Metanephros (tissue), 2 donors: ENCODE results near the gene FOXL3.

DNA sequence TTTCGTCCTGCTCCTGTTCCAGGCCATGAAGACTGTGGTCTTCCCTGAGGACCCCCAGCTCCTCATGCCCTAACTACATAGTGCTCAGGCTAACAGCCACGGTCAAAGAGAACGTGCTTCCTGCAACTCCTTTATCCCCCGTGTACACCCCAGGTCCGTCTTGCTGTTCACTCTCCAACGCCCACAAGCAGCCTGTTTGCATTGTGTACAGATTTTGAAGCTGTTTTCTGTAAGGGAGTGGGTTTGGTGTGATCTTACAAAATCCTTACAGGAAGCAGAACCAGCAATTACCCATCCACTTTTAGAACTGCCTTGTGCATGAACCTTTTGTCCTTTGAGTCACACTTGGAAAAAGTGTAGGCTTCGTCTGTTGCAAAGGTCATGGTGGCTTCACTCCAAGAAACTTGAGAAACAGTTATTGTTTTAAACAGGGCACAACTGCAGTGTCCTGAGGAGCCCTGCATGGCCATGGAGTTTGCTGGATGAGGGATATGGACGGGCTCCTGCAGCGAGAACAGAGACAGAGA is 76.9 kb upstream of the FAM20C start:
- RAMPAGE, long total RNA = no peak

- RAMPAGE, long total RNA = no peak
Measured at GRCh38 chr7:197968-199085, 6.0 kb downstream of the FAM20C start.

DNA sequence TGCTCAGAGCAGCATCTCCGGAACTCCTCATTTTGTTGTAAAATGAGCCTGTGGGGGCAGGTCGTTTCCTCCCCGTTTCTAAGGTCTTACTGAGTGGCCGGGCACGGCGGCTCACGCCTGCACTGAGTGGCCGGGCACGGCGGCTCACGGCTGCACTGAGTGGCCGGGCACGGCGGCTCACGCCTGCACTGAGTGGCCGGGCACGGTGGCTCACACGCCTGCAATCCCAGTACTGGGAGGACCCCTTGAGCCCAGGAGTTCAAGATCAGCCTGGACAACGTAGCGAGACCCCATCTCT is 39.0 kb upstream of the FOXL3 start:
- RAMPAGE, long total RNA = no peak

GRCh38 chr7:289786-290187 is at the start of gene FOXL3:
FOXL3 (plus strand) TSS chr7:290170.
- RAMPAGE, long total RNA = no peak

GRCh38 chr7:340622-341093 is 50.7 kb downstream of the FOXL3 start:
- RAMPAGE, long total RNA = no peak

- RAMPAGE, long total RNA = no peak
Measured at GRCh38 chr7:347718-347945, 57.7 kb downstream of the FOXL3 start.

- RAMPAGE, long total RNA = no peak
Measured at GRCh38 chr7:454673-455084, 65.0 kb downstream of the PDGFA start.

GRCh38 chr7:455408-455960 is 64.2 kb downstream of the PDGFA start:
- RAMPAGE, long total RNA = no peak

DNA sequence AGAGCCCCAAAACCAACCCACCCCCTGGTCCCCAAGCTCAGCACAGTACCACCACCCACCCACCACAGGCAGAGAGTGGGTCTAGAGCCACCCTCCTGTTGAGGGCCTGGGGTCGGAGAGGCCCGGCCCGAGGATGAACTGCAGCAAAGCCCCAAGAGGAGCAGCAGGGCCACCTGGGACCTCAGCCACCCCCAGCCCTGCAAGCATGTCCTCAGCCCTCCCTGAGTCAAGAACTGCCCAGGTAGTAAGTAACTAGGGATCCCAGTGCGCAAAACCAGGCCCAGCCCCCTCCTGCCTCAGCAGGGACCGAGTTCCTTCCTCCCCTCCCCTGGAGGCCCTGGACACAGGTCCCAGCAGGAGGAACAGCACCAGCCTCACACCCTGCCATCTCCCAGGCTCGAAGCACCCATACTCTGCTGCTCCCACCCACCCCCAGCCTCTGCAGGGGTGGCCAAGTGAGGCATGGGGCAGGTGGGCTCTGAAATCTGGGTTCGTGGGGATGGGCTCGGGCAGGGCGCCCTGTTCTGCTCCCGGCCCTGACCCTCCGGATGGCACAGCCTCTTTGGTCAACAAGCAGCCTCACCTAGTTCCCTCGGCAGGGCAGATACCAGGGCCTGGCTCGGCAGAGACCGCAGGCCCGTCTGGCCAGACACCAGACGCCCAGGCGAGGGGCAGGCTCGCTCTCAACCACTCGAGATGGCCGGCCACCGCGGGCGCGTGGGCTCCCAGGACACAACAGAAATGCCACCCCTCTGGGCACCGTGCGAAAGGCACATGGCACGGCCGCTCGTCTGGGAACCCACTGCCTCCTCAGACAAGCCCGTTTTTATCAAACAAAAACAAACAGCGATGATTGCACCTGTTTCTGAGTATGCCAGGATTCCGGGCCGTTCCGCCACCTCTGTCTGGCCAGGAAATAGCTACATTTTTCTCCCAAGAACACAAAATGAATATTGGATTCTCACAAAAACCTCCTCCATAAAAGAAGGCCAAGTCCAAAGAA is 15.2 kb downstream of the PDGFA start:
- RAMPAGE, long total RNA = no peak

- RAMPAGE, long total RNA = no peak
Measured at GRCh38 chr7:513706-514367, 5.8 kb downstream of the PDGFA start.

- RAMPAGE, long total RNA = no peak
Measured at GRCh38 chr7:514441-514792, 5.2 kb downstream of the PDGFA start.

DNA sequence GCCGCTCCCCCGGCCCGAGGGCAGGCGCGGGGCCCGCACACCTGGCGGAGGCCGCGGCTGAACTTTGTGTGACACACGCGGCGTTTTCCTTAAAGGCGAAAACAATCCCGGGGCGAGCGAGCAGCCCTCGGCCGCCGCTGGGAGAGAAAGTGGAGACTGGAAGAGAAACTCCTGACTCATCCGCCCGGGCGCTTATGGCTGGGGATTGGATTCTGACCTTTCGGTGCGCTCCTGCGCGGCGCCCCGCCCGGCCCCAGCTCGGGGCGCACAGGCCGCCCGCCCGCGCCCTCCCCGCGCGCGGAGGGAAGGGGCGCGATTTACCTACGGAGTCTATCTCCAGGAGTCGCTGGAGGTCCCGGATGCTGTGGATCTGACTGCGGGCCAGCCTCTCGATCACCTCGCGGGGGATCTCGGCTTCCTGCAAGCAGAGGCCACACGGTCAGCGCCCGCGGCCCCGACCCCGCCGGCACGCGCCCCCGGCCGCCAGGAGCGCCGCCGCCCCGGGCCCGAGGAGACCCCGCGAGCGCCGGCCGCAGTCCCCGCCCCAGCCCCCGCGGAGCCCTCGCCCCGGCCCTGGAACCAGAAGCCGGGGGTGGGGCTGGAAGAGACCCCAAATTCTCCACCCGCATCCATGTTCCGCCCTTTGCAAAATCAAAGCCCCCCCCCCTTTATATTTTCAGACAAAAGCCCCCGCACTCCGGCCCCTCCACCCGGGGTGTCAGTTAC is 2.4 kb downstream of the PDGFA start:
- RAMPAGE, long total RNA = no peak

DNA sequence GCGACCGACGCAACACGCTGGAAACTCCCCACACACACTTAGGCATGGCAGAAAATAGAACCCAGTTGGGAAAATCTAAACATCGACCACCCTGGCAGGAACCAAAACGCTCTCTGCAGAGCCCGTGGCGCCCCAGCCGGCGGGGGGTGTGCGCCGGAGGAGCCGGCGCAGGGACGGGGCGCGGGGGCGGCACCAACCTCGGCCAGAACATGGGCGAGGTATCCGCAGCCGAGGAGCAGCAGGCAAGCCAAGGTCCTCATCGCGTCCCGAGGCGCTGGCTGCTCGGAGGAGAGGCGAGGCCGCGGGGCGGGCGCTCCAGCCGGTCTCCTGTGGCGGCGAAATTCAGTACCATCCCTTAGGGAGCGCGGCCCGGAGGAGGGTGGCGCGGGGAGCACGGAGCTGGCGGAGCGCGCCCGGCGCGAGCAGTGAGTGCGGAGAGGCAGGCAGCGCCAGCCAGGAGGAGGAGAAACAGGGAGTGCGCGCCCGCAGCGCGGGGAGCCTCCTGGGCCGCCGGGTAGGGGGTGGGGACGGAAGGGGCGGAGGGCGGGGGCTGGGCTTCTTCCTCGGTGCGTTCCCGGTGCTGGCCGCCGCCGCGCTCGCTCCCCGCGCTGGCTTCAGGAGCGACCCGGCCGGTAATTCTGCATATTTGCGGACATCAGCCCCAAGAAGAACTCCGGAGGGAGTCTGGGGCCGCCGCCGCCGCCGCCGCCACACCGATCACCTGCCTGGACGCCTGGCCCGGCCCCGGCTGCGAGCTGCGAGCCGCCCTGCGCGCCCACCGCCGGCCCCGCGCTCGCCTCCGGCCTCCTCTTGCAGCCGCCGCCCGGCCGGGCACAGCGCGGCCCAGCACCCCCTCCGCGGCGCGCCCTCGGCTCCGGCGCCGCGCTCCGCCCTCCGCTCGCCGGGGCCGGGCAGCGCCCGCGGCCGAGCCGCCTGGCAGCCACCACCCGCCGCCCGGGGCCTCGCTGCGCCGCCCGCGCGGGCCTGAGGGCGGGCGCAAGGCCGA is 601 bp downstream of the PDGFA start:
- RAMPAGE, long total RNA = no peak

GRCh38 chr7:538047-538756 is 18.6 kb upstream of the PDGFA start:
- RAMPAGE, long total RNA = no peak

- RAMPAGE, long total RNA = no peak
Measured at GRCh38 chr7:711783-712335, 14.6 kb upstream of the DNAAF5 start.

DNA sequence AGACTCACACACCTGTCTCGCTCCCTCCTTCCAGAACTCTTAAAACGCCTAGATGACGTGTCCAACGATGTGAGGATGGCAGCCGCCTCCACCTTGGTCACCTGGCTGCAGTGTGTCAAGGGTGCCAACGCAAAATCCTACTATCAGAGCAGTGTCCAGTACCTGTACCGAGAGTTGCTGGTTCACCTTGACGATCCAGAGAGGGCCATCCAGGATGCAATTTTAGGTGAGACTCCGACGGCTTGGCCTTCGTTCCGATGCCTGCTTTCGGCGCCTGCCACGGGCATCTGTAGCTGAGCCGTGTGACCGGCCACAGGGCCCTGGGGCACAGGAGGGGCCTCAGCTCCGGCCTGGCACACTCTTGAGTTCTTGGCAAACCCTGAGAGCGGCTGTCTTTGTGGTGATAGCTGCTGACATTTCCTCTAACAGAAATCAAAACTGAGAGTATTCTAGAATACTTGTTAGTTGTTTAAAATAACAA is 52.3 kb upstream of the SUN1 start:
- RAMPAGE, long total RNA = no peak

DNA sequence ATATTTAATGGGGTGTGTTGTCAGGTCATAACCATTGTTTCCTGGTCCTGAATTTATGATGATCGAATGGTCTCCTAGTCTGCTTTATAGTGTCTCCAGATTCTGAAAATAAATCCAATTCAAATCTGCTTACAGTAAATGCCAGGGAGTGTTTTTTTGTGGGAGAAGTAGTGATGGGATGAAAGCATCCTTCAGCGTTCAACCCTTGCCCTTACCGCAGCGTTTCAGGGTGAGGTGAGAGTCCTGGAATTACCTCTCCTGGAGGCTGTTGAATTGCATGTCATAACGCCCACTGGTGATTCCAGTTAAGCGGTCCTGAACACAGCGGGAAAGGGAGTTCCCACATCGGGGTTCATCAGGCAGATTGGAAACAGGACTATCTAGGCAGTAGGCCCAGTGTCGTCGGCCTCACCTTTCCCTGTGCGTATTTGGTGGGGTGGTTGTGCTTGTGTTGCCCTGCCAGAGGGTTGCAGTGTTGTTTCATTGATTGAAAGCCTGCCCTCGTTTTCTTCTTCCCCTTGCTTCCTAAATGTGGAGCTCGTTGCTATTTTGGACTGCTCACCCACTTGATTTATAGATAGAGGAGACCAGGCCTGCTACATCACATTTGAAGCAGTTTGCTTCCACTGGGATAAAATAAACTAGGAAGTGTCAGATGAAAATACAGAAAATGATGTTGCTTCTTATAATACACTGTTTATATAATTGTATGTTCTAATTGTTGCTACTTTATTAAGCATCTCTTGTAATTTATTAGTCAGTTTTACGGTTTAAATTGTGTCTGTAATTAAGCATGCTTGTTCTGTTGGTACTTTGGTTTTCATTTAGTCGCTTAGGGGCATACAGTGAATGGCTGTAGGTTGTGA is 10.6 kb upstream of the SUN1 start:
- RAMPAGE, long total RNA = no peak

DNA sequence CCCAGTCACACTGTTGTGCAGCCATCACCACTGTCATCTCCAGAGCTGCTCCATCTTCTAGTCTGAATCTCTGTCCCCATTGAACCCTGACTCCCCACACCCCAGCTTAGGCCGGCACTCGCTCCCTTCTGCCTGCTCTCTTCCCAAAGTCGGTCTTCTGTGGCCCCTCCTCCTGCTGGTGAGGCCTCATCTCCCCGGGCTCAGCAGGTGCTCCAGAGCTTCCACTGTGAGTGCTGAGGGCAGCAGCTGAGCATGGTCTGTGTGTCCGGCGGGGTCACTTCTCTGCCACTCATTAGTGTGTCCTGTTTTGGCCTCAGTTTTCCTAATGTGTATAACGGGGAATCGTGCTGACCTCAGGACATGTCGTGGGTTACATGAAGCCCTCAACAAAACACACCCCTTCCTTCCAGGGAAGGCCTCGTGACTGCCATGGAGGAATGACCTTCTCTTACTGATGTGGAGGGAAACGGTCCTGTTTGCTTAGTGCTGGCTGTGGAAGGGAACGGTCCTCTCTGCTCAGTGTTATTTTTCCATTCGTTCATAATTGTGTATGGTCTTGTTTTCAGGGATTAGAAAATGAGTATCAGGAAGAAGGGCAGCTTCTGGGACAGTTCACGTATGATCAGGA is 4.3 kb upstream of the GET4 start:
- RAMPAGE, long total RNA = no peak

GRCh38 chr7:873707-874540 is 2.4 kb upstream of the GET4 start:
- RAMPAGE, long total RNA = no peak

DNA sequence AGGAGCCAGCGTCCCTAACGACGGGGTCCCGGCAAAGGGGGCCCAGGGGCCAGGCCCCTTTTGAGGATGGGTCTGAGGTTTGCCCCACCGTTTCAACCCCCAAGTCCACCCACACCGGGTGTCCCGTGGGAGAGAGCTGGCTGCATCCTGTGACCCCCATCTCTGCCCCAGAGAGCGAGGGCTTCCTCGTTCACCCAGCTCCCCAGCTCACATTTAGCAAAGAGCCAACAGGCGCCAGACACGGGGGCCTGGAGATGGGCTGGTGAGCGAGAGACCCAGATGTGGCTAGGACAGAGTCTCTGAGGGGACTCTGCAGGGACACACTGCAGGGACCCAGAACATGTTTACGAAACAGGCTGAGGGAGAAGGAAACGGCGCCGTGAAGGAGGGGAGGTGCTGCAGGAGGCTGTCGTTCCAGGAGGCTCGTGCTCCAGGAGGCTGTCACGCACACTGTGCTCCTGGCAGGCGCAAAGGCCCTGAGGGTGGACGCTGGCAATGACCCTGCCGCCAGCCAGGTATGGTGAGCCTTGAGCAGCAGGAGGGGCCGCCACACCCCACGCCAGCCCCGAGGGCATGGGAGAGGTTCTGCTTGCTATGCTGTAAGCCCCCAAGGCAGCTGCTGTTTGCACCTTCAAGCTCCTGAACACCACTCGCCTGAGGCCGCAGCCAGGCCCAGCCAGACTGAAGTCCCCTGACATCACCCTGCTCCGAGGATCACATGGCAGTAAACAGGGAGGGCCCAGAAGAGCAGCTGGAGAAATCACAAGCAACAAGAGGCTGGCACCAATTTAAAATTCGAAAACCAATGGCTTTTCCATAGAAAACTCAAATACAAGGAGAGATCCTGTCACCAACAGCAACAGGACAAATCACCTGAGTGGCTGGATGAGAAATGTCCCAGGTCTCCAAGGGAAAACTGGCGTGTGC is 27.4 kb downstream of the ADAP1 start:
- RAMPAGE, long total RNA = no peak